ENCODE measurements around a stretch of chr9.

GRCh38 chr9:79013788-79014195 is 558.0 kb upstream of the TLE4 start:
- RRBS: no CpG with 5 or more reads among the region's 2 CpGs

DNA sequence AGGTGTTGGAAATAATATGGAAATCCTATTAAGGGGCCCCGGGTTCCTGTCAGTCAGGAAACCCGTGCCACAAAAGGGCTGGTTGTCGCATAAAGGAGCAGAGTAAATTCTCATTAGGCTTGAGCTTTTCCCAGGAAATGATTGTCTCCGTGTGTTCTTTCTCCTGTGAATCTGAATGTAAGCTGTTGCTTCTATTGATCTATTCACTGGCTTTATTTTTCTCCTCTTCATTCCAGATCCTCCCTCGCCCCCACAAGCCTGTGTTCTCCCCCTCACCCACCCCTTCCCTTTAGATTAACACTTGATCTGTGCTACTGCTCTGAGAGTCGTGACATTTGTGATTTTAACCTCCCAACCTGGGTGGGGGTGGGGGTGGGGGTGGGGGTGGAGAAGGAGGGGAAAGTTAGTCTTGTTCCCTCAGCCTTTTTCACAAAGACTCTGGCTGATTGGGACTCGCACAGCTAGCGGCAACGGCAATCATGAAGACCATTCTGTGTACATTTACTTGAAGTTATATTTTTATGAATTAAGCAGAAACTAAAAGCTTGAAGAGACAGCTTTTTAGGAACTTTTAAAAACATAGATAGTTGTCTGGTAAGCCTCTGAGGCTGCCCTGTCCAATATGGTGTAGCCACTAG is 91.0 kb downstream of the TLE4 start:
- RRBS: no CpG with 5 or more reads among the region's 9 CpGs

DNA sequence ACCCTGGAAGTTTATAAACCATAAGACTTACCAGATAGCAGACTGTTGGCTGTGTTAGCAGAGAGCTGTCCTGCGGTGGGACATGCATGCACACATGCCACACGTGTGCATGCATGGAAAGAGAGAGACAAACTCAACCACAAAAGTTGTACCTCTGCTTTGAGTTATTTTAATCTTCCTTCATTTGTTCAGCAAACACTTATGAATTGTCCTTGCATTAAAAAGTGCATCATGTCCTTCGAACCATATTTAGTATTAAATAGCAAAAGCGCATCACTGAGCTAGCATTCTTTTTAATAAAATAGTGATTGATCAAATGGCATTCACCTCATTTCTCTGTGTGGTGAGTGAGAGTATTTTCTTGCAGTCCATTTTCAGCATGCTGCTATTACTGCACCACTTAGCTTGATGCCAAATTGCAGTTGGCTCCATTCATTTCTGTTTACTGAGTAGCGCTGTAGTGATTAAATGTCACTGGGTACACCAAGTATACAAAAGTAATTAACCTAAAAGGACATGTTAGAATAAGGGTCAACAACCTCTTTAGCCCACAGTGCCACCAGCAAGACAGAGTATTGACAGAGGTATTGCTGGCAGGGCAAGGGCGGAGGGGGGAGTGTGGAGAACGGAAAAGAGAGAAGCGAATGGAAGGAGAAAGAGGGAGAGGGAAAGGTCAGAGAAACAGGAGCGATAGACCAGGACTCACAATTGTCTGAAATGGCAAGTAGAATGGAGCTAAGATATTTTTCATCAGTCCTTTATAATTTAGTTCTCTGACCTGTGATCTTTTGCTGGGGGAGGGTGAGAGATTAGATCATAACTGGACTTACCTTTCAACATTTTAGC is 122.0 kb downstream of the TLE4 start:
- RRBS: no CpG with 5 or more reads among the region's 9 CpGs

DNA sequence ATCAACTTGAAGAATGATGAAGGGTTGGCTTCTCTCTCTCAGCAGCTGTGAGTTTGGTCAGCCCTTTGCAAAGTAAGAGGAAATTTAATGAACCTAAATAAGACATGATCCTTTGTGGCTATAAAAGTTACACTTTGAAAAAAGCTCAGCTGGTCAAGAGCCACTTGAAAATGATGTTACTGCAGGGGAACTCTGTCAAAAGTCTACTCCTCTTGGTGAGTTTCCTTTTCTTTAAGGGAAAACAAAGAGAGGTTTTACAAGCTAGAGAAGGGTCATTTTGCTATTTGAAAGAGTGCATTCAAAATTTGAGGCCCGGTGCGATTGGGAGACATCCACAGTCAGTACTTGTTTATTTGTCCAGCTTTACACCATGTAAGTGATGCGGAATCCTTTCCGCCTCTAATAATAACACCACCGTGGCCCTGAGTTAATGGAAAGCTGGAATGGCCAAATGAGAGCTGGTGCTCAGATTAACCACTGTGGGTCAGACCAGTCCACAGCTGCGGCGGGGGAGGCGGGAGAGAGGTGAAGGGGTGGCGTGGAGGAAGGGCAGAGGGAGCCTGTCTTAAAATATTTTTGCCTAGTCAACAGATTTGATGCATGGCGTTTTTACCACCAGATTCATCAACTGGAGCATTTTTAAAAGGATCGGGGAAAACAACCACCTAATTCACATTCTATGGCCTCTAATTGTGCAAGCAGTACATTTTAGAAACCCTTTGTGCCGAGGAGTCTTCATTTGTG is 404.0 kb downstream of the TLE4 start:
- RRBS: no CpG with 5 or more reads among the region's 12 CpGs

GRCh38 chr9:81665364-81665633 is 24.0 kb downstream of the TLE1 start:
- RRBS: no CpG with 5 or more reads among the region's 4 CpGs

DNA sequence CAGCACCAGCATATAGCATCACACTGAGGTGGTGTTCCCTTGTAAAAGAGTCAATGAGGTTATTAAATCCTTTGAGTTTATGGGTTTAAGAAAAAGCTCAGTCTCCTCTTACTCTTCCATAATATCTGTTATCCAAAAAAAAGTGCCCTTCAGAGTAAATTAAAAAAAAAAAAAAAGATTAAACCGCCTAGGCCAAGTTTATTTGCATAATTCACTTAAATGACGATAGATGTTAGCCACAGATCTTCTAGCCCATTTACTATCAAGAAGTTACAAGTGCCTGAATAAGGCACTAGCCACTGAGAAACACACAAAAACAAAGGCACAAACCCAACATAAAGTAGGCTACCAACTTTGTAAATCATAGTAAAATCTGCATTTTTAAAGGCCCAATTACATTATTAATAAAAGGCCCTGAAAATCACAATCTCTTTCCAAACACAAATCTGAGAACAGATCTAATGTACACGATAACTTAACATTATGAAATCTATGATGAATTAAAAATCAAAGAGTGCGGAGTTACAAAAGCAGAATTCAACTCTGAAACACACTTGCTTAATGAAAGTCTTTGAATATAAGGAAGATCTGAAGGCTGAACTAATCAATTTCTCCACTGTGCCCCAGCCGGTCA is 5.2 kb downstream of the TLE1 start:
- RRBS: no CpG with 5 or more reads among the region's 5 CpGs

DNA sequence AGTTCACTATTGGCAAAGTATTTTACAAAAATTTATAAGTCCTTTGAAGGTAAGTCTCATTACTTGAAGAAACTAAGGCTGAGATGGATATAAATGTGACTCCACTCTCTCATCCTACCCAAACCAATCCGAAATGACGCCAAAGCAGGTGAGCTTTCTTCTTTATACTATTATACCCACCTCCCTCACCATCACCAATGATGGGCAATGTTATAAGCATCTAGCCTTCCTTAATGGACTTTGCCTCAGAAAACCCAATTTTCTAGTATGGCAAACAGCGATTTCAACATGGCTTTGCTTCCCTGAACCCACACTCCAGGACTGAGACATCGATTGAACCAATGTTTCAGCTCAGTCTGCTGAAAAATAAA is 2.7 kb downstream of the TLE1 start:
- RRBS: no CpG with 5 or more reads among the region's 4 CpGs

DNA sequence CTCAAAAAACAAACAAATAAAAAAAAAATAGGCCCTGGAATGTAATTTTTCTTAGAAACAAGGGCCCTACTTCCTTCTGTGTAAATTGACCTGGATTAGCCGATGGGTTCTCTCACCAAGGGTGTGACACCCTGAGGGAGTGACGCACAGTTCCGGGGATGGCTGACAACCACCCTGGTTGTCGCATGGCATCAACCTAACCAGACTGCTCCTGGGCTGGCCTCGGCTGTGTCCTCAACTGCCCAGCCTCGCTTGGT is 51.2 kb upstream of the SPATA31D4 start:
- RRBS: no CpG with 5 or more reads among the region's 6 CpGs

DNA sequence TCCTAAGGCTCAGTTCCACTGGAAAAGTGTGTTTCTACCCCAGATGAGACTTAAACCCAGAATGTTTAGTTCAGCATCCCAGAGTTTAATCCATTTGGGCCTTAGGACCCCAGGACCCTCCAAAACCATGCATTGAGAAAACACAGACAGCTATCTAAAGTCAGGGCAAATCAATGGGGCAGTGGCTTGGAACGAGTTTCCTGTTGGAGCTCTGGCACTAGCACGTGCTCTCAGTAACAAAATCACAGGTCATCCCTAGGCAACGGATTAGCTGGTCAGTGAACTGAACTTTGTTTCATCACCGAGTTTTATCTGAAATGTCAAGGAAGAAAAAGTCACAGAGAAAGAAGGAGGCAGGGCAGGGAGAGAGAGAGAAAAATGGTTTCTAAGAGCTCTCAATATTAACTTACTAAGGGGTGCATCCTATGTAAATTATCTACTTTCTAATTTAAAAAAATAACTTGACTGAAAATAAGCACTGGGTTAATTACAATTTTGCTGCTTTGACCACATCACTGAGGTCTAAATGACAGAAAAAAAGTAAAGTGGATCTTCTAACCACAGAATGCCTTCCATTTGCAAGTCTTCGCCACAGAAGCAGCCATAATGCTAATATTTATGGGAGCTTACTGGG is 504.1 kb downstream of the RASEF start:
- RRBS: no CpG with 5 or more reads among the region's 5 CpGs

DNA sequence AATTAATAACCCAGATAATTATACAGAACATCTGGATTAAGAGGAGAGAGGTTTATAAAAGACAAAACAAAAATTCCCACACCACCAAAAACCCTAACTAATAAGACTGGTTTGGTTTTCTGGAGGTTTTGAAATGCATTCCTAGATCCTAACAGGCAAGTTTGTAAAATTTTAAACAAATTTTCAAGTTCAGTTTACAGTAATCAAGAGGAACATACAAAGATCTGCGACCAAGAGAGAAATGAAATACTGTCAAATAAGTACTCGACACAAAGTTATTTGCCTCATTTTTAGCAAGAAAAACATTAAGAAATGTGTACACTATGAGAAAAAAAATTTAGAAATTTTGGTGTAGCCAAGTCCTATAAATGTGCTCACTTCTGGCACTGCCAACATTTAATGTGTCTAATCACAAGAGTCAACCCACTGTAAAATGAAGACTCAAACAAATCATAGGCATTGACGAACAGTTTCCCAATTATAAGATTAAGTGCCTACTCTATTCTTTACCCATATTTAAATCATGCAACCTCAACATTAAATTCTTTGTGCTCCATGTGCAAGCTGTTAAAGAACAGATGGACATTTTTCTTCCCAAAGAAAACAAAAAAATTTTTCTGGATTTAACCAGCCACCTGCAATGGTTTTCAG is 3.9 kb downstream of the HNRNPK start:
- RRBS: no CpG with 5 or more reads among the region's 3 CpGs

- RRBS: 17% methylated on average over 3 of the region's 30 CpGs
Measured at GRCh38 chr9:84101896-84102655, 121.5 kb downstream of the RMI1 start.

- RRBS: no CpG with 5 or more reads among the region's 2 CpGs
Measured at GRCh38 chr9:85712346-85712759, 29.4 kb downstream of the AGTPBP1 start.

DNA sequence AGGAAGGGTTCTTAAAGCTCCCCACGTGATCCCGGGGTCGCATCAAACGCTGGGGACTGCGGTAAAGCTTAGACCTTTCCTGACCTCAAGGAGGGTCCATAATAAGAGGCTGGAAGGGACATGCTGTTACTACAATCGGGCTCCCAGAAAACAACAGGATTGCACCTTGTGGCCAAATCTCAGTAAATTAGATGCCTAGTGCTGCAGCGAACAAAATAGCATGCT is 548 bp upstream of the AGTPBP1 start:
- RRBS: 0% methylated on average over 2 of the region's 7 CpGs

- RRBS: no CpG with 5 or more reads among the region's 19 CpGs
Measured at GRCh38 chr9:86046281-86047169, 52.8 kb downstream of the GOLM1 start.

- RRBS: no CpG with 5 or more reads among the region's 8 CpGs
Measured at GRCh38 chr9:86097347-86097815, 2.0 kb downstream of the GOLM1 start.

- RRBS: no CpG with 5 or more reads among the region's 9 CpGs
Measured at GRCh38 chr9:86293739-86294173, 11.4 kb upstream of the ISCA1 start.

DNA sequence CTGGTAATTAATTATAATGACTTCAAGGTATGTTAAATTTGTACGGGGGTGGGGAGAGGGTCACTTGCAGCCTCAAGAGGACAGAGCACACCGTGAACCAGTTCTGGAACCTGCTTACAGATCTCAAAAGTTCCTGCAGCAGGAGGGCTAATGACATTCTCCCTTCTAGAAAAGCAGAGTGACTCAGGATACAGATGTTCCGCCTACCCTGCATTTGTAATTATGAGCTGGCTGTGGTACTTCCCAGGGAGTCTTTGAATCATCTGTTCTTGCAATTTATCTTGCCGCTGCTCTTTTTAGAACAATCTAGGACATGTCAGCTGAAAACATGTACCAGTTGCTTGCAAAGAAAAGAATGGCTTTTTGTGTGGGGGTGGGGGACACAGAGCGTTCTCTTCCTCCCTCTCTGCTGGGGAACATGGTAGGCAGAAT is 51.6 kb upstream of the TUT7 start:
- RRBS: no CpG with 5 or more reads among the region's 5 CpGs

- RRBS: no CpG with 5 or more reads among the region's 18 CpGs
Measured at GRCh38 chr9:86807311-86808053, 139.8 kb downstream of the GAS1 start.

GRCh38 chr9:87030019-87030557 is 82.8 kb upstream of the GAS1 start:
- RRBS: no CpG with 5 or more reads among the region's 2 CpGs

GRCh38 chr9:87041771-87042704 is 94.7 kb upstream of the GAS1 start:
- RRBS: no CpG with 5 or more reads among the region's 35 CpGs